HL-60 (cell line): Measurements from ENCODE around the gene GJD4.

DNA sequence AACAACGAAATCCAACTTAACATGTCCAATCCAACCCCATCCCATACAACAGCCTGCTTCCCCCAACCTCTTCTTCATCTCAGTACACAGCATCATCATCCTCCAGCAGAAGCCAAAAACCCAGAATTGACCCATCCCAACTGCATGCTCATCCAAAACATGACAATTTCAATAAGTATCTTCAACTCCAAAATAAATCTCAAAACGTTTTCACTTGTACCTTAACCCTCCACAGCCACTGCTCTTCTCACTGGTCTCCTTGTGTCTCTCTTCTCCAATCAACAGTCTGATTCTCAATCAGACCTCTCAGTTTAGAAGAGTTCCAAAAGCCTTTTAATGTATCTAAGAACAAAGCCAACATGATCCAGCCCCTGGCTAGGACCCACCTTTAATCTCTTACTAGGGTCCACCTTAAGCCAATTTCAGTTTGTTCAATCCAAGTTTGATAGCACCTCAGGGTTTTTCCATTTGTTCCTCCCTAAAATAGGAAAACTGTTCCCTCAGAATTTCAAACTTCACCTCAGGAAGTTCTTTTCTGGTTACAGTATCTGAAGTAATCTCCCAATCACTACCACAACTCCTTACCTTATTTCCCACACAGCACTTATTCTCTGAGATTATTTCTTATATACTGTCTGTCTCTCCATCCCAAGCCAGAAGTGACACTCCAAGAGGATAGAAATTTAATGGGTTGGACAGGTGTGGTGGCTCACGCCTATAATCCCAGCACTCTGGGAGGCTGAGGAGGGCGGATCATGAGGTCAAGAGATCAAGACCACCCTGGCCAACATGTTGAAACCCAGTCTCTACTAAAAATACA lies 2.4 kb downstream of the CUL2 start:
- RRBS = no CpG with 5 or more reads among the region's 4 CpGs

- RRBS = 3% methylated on average over 7 of the region's 23 CpGs
These were observed 543 bp downstream of the CUL2 start for GRCh38 chr10:35089486-35090110.

- RRBS = no CpG with 5 or more reads among the region's 10 CpGs
These were observed 14.9 kb downstream of the CREM start for GRCh38 chr10:35141270-35142132.

DNA sequence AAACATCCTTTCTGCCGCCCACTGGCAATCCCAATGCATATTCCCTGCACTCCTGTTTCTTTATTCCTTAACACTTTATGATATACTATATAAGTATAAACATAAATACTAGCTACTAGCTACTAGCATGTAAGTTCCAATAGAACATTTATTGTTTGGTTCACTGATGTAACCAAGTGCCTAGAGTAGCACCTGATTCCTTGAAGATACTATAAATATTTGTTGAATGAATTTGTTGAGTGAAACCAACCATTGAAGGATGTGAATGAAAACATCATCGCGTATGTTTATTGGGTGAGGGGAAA lies 5.0 kb downstream of the CCNY start:
- RRBS = no CpG with 5 or more reads among the region's 3 CpGs

DNA sequence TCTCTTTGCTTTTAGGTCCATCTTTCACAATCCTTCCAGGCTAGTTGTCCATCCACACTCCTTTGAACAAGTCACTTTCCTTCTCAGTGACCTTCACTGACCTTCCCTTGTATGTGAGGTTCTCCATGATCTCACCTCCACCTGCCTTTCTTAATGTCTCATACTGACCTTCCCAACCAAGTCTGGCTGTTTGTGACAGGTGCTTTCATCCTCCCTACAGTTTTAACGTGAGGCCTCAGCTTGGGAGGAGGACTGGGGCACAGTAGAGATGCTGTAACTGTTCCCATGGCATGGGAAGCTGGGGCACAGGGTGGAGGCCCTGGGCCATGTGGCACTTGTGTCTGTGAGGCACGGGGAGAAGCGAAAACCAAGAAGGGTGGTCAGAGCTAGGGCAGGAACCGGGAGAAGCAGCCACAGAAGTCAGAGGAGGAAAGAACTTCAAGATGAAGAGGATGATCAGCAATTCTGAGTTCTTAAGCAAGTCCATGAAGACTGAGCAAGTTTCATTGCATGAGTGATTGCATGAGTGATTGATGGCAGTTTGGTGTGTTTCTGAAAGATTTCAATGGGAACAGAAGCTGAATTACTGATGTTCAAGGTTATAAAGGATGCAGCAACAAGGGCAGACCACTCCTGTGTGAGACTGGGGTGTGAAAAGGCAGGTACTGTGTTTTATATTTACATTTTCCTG lies 35.2 kb downstream of the CCNY start:
- RRBS = no CpG with 5 or more reads among the region's 4 CpGs

DNA sequence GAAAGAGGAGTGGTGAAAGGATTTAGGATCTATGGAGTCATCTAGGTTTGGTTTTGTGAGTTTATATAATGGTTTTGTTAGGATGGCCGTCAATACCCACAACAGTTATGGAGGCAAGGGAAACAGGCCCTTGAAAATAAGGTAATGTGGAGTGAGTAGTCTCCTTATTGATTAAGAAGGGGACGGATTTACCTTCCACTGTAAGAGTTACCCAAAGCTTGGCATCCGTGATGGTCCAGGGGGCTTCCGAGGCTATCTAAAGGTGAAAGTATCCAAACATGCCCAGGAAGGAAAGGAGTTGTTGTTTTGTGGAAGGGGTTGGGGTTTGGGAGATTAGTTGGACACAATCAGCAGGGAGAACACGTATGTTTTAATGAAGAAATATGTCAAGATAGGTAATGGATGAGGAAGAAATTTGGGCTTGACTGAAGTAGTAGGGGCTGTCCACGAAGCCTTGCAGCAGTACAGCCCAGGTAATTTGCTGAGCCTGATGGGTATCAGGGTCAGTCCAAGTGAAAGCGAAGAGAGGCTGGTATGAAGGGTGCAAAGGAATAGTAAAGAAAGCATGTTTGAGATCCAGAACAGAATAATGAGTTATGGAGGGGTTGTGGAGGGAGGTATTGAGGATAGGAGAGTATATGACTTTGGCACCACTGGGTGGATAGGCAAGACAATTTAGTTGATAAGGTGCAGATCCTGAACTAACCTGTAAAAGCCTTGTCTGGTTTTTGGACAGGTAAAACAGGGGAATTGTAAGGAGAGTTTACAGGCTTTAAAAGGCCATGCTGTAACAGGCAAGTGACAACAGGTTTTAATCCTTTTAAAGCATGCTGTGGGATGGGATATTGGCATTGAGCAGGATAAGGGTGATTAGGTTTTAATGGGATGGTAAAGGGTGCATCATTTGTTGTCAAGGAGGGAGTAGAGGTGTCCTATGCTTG lies 68.4 kb downstream of the CCNY start:
- RRBS = no CpG with 5 or more reads among the region's 7 CpGs

- RRBS = no CpG with 5 or more reads among the region's 1 CpG
These were observed 75.6 kb downstream of the CCNY start for GRCh38 chr10:35411855-35412375.

- RRBS = no CpG with 5 or more reads among the region's 12 CpGs
These were observed 88.5 kb downstream of the CCNY start for GRCh38 chr10:35424517-35425412.

GRCh38 chr10:35605182-35605458 lies at the start of gene GJD4:
TSS of gene GJD4 (plus strand) at chr10:35605341.
- RRBS = no CpG with 5 or more reads among the region's 6 CpGs

GRCh38 chr10:35637297-35637804 lies 4.7 kb downstream of the FZD8 start:
- RRBS = 33% methylated on average over 1 of the region's 12 CpGs

GRCh38 chr10:36446715-36447160 lies 678.7 kb upstream of the ANKRD30A start:
- RRBS = no CpG with 5 or more reads among the region's 8 CpGs

DNA sequence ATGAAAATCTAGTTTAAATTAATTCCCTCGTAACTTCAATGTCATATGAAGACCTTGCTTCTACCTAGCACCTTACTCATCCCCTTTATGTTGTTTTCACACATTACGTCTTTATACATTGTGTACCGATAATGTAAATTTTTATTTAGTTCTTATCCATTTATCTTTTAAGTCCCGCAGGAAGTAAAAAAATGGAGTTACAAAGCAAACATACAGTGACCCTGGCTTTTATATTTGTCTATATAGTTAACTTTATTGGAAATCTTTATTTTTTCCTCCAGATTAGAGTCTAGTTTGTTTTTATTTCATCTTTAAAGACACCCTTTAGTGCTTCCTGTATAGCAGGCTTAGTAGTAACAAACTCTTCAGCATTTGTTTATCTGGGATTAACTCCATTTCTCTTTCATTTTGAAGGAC lies 18.4 kb downstream of the ZNF33A start:
- RRBS = no CpG with 5 or more reads among the region's 4 CpGs

GRCh38 chr10:38402414-38403636 lies 308.7 kb downstream of the ZNF37A start:
- RRBS = 3% methylated on average over 5 of the region's 117 CpGs

- RRBS = no CpG with 5 or more reads among the region's 6 CpGs
These were observed 15.7 kb downstream of the BMS1 start for GRCh38 chr10:42798178-42798808.

GRCh38 chr10:42864534-42864919 lies 81.9 kb downstream of the BMS1 start:
- RRBS = no CpG with 5 or more reads among the region's 8 CpGs

DNA sequence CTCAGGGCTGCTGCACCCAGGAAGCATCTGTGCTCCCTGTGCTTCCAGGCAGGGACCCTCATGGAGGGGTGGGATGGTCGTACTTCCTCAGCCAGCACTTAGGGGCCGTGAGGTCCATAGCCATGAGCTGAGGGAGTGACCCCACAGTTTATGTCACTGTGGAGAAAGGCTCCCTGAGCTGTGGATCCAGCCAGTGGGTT lies 78.5 kb upstream of the RET start:
- RRBS = no CpG with 5 or more reads among the region's 2 CpGs

- RRBS = 23% methylated on average over 4 of the region's 63 CpGs
These were observed 37.8 kb downstream of the RASGEF1A start for GRCh38 chr10:43228905-43229601.

DNA sequence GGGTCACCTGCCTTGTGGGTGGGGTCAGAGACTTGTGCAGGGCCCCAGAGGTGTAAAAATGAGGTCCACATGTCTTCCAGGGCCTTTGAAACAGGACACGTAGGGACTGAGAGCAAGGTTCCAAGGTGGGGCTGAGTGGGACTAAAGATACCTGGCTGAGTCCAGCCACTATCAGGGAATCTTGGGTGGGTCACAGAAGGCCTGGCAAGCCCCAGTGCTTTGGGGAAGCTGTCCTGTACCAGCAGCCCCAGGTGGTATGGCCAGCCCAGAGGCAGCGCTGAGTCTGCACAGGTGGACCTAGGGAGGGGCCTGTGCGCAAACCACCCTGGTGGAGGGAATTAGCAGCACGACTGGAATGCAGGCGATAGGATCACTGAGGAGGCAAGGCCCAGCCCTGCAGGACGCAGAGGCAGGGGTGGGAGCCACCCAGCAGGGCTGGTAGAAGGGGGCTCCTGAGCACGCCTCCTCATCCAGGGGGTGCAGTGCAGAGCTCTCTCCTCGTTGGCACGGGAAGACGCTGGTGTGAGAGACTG lies 5.8 kb downstream of the FXYD4 start:
- RRBS = no CpG with 5 or more reads among the region's 10 CpGs

- RRBS = no CpG with 5 or more reads among the region's 11 CpGs
These were observed 15.2 kb downstream of the HNRNPF start for GRCh38 chr10:43393393-43394491.

DNA sequence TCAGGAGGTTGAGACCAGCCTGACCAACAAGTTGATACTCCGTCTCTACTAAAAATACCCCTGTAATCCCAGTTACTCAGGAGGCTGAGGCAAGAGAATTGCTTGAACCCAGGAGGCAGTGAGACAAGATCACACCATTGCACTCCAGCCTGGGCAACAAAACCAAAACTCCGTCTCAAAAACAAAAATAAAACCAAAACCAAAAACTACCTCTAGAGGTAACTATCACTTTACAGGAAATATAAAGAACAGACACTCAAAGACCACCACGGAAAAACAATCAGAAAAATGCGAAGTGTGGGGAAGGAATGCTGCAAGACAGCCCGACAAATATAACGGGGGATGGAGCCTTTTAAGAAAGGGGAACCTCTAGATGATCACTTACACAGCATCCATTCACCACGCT lies 4.3 kb downstream of the HNRNPF start:
- RRBS = no CpG with 5 or more reads among the region's 7 CpGs